Temporal lobe (tissue), 2 donors: ENCODE measurements around the gene RAMACL.

DNA sequence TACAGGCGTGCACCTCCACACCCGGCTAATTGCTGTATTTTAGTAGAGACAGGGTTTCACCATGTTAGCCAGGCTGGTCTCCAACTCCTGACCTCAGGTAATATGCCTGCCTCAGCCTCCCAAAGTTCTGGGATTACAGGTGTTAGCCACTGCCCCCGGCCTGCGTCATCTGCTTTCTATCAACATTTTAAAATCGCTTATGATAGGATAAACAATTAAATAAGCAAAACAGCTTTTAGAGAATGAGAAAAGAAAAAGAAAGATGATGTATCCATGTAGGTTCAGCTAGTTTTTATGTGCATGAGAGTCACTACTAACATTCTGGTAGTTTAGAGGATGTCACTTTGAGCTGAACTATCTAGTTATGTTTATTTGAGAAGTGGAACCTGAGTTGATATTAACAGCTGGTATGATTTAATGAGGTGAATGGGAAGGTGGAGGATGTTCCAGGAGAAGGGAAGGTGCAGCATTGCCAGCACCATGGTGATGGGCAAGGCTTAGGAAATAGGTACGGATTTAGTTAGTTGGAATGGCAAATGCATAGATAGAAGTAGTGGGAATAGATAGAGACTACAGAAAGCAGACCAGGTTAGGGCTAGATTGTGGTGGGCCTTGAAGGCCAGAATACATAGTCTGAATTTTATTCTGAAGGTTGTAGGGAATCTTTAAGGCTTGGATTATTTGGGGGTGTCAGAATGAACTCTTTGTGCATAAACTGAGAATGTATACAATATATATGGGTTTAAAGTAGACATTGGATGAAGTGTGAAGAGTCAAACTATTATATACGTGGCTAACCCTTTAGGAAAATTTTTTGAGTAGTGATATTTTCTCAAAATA, 10.5 kb downstream of the QKI start:
- RAMPAGE, long total RNA: no peak

DNA sequence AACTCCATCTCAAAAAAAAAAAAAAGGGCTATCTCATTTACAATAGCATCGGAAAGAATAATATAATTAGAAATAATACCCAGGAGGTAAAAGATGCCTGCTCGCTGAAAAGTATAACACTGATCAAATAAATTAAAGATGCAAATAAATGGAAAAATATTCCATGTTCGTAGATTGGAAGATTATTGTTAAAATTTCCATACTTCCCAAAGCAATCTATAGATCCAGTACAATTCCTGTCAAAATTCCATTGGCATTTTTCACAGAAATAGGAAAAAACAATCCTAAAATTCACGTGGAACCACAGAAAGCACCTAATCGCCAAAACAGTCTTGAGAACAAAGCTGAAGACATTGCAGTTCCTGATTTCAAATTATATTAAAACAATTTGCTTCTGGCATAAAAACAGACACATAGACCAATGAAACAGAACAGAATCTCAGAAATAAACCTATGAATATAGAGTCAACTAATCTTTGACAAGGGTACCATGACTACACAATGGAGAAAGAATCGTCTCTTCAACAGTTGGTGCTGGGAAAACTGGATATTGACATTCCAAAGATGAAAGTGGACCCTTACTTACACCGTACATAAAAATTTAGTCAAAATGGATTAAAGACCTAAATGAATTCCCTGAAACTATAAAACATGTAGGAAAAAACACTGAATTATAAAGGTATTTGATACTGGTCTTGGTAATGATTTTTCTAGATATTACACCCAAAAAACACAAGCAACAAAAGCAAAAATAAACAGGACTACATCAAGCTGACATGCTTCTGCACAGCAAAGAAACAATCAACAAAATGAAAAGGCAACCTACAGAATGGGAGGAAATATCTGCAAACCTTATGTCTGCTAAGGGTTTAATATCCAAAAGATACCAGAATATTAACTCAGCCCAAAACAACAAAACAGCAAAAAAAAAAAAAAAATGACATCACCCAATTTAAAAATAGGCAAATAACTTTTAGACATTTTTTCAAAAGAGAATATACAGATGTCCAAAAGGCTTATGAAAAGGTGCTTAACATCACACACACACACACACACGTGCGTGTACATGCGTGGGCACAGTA, 51.9 kb downstream of the QKI start:
- RAMPAGE, long total RNA: no peak

DNA sequence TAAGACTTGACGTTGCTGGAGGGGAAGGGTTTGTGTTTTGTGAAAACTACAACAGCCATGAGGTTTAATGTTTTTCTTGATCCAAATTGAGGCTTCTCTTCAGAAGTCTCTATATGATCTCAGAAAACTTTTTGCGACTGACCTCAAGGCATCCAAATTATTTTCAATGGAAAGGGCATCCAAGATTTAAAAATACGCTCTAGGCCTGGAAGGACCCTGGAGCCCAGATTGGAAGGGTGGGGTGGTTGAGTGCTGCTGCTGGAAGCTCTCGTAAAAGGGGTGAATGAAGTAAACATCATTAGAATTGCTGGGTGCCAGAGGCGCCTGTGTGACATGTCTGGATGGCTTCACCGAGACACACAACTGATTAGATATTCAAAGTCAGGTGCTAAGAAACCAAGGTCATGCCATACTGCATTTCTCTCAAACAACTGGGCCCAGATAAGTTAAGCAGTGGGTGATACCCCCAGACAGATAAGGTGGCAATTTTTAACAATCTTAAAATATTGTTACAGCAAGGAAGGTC, 550.9 kb downstream of the QKI start:
- RAMPAGE, long total RNA: no peak

DNA sequence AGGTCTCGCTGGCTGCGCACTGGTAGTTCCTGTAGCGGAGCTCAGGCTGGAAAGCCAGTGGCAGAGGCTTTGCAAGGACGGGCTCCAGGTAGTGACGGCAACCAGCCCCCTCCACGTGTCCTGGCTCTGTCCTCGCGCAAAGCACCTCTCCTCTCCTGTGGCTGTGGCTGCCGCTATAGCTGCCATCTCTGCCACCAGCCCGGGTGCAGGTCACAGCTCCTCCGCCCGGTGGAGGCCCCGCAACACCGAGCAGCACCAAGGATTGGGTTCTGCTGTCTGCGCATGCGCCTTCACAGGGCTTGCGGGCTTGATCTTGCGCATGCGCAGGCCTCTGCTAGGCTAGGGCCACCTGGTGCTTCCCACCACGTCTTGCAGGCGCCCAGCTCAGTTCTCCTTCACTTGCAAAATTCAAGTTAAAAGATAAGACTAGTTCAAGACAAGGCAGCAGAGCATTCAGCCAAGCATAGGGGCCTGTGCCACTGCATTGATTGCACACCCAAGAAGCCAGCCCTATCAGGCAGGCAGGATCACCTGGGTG, 625.5 kb downstream of the QKI start:
- RAMPAGE, long total RNA: no peak

DNA sequence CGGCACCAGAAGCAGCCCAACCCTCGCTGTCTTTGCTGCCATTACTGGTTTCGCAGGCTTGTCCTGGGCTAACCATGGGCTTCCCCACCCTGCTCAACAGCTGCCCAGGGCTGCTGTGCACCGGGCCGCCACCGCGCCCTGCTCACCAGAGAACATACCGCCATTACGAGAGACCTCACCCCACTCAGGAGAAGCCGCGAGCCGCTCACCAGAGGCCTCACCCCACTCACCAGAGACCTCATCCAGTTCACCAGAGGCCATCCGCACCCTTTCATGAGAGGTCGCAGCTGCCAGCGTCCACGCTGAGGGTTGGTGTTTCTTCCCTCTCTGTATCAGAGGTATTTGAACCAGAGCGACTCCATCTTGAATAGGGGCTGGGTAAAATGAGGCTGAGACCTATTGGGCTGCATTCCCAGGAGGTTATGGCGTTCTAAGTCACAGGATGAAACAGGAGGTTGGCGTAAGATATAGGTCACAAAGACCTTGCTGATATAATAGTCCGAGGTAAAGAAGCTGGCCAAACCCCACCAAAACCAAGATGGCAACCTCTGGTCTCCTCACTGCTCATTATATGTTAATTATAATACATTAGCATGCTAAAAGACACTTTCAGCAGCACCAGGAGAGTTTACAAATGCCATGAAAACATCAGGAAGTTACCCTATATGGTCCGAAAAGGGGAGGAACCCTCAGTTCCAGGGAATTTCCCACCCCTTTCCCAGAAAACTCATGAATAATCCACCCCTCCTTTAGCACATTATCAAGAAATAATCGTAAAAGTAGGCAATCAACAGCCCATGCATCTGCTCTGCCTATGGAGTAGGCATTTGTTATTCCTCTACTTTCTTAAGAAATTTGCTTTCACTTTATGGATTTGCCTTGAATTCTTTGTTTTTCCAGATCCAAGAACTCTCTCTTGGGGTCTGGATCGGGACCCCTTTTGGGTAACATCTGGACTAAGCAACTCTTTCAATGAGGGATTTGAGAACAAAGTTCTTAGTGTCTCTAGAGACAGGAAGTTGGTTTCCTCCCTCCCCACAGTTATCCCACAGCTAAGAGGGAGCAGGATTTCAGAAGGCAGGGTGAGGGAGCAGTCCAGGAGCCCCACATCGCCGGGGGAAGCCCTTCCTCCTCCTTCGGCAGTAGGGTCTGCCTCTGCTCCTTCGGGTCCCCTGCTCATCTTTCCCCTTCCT, 923.4 kb downstream of the QKI start:
- RAMPAGE, long total RNA: no peak

DNA sequence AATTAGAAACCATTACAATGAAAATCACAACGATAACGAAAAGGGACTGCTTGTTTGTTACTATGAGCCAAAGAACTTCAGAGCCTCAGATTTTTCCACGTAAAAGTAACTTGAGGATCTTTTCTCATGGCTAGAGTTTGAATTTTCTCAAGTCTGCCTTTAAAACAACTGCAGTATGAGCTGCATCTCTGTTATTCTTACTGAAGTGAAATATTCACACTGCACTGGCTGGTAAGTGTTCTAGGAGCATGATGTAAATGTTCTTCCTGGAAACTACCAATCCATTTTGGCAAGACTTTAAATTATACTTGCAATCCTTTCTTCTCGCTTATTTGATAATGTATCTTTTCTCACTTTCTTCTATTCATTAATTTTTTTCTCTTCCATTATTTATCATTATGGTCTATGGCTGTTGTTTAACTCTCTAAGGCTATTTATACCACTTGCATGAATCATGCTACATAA, 801.4 kb downstream of the C6orf118 start:
- RAMPAGE, long total RNA: no peak

- RAMPAGE, long total RNA: no peak
Observed at GRCh38 chr6:166252947-166253716, 55.1 kb downstream of the PRR18 start.

- RAMPAGE, long total RNA: no peak
Observed at GRCh38 chr6:166538623-166538844, 47.9 kb downstream of the RAMACL start.

GRCh38 chr6:166575196-166575571, 11.3 kb downstream of the RAMACL start:
- RAMPAGE, long total RNA: no peak

DNA sequence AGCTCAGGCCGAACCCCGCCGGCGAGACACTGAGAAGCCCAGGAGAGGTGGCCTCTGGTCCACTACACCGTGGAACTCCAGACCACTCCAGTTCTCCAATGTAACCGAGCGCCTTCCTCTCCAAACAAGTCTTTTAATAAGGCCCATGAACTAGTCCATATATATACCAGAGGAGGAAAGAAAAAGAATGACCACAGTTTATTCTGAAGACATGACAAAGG, at the start of gene RAMACL:
TSS of gene RAMACL (minus strand) at position 121 of the 221 bp plus-strand sequence.
- RAMPAGE, long total RNA: no peak

DNA sequence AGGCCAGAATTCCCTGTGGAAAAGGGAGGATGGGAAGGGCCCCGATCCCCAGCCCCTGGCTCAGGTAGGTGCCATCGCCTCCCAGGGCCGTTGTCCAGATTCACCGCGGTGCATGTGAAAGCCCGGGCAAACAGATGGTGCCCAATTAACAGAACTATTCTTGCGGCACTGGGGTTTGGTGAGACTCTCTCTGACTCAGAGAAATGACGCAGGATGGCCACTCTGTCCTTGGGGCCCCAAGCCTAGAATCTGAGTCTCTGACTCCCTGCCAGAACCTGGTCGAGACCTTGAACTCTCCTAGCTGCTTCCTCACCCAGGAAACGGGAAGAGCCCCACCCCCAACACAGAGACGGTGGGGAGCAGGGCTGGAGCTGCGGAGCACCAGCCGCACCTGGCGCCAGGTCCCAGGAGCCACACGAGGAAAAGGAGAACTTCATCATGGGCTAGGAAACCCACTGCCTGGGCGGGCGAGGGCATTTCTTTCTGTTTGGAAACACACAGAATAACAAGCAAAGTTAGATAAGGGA, 29.7 kb upstream of the RPS6KA2 start:
- RAMPAGE, long total RNA: no peak

- RAMPAGE, long total RNA: no peak
Observed at GRCh38 chr6:166898744-166899249, 57.6 kb downstream of the RNASET2 start.

DNA sequence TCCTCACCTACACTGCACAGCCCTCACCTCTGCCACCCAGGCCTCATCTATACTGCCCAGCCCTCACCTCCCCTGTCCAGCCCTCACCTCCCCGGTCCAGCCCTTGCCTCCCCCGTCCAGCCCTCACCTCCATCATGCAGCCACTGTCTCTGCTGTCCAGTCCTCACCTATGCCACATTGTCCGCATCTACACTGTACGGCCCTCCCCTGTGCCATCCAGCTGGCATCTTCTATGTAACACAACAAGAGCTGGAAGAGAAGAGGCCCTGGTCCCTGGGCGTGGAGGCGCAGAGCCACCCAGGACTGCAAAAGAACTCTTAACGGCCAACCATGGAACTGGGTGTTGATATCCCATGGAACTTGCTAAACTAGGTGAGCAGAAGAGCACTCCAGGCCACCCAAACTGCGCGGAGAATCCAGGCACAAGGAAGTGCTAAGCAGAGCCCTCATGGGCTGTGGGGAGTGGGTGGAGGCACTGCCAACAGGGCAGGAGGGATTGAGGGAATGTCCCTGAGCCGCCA, 30.9 kb downstream of the RNASET2 start:
- RAMPAGE, long total RNA: no peak

GRCh38 chr6:167041204-167041743, 42.1 kb downstream of the CEP43 start:
- RAMPAGE, long total RNA: no peak

DNA sequence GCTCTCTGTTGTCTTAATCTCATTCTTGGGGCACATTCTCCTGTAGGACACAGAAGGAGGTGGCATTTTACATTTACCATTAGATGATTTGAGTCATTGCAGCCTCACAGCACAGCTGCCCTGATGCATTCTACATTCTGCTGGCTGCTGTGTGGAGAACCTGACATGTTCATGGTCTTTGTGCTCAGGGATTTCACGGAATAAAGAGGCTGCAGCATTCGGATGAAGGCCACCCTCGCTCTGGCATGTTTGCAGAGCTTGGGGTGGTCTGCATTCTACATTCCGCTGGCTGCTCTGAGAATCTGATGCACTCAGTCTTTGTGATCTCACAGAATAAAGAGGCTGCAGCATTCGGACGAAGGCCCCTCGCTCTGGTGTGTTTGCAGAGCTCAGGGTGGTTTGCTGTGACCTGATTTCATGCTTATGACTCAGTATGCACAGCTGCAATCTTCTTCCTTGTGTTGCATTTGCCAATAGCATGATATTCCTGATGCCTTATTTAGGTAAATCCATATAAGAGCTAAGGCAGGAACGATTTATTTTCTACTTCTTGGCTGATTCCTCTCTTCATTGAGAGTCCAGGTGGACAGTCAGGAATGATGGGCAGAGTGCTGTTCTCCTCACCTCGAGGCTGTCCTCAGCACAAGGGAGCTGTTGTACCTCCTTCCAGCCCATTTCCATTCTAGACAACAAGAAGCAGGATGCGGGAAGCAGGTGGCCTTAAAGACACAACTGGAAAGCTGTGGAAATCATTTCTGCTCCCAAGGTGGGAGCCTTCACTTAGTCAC, 16.6 kb downstream of the GPR31 start:
- RAMPAGE, long total RNA: no peak

DNA sequence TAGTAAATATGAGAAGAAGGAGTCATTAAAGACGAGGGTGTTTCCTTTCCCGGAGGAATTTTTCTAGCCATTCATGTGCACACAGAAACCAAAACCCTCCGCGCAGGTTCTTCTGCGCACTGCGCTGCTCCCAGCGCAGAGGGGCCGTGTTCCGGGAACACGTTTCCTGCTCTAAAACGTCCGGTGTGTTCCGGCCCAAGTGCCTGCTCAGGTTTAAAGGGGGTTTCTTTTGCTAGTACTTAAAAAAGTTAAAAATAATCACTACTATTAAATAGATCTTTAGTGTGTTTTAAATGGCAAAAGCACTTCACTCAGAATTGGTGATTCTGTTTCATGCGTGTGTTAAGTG, 11.6 kb downstream of the GPR31 start:
- RAMPAGE, long total RNA: no peak

GRCh38 chr6:167152889-167154231, 4.4 kb downstream of the GPR31 start:
- RAMPAGE, long total RNA: no peak

DNA sequence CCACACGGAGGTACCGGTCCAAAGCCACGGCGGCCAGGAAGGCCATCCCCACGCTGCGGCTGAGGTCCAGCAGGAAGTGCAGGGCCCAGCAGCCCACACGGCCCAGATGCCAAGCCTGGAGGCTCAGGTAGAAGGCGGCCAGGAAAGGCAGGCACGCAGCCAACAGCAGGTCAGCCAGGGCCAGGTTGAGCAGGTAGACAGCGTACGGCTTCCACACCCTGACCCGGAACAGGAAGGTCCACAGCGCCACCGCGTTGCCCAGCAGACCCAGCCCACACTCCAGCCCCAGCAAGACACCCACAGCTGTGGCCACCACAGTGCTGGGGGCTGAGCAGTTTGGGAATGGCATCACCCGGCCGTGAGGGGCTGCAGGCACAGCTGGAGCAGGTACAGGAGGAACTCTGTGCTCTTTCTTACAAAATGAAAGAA, 283 bp downstream of the GPR31 start:
- RAMPAGE, long total RNA: no peak

DNA sequence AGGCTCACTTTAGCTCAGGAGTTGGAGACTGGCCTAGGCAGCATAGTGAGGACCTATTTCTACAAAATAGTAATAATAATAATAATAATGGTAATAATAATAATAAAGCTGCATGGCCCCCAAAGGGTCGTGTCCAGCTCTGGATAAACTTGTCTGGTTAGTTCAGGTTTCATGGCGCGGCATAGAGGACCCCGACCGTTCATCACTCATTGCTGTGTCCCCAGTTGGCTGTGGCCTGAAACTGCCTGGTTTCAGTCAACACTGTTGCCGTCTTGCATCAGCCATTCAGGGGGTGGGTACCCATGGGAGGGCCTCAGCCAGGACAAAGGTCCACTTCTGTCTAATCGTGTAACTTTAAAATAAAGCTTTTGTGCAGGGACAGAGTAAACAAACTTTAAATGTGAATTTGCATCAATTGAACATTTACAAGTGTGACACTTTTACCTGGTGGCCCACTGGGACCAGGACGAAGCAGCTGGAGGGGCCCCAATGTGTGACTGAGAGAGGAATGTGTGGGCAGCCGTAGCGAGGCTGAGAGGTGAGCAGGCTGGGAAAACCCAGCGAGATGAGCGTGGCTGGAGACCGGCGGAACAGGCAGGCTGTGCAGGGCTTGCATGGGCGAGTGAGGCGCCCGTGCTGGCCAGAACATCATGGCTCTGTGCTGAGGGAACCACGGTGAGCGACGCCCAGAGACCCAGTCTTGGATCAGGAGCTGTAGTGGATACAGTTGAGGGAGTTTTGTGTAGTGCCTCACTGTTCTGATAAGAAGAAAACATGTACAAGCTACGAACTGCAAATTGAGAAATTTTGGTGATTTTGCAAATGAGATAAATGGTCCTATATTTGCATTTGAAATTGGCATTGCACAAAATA, 22.3 kb upstream of the UNC93A start:
- RAMPAGE, long total RNA: no peak

GRCh38 chr6:167350711-167351859, 26.2 kb downstream of the TTLL2 start:
- RAMPAGE, long total RNA: no peak